ENCODE measurements around the genes ACSBG2 and ALKBH7.

DNA sequence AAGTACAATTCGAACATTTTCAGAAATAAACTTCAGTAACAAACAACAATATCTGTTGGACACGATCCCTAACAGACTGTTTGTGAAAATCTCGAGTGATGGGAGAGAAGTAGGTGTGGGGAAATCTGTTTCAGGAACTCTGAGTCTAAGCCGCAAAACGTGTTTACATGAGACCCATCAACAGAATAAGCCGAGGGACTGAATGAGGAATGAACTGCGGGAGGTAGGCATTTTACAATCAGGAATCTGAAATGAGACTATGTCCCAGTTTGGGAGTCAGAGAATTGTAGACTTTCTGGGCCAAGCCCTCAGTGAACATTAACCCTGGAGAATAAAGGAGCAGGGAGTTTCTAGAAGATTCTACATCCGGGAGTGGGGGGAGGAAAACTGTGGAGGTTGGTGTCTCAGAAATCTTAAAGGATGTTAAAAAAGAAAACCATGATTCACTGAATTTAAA is 18.6 kb downstream of the RFX2 start:
- PRO-cap, 4 experiments, result no peak in any of the 4 experiments
- RAMPAGE, long total RNA, 4 experiments, result no peak in any of the 4 experiments

DNA sequence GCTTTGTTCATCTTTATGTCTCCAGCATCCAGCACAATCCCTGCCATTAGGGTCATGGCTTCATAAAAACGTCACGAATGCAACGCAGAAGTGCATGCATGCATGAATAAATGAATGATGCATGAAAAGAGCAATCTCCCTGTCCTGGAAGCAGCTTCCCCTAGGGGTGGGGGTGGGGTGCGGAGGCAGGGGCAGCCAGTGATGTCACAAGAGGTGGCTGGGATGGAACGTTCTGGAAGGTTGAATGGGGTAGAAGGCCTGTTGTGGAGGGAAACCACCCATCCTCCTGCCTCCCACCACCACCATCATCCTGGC is at the start of gene ACSBG2:
Gene ACSBG2 (plus strand): TSS at position 243 of the 315 bp plus-strand sequence.
- PRO-cap, 4 experiments, result no peak in any of the 4 experiments
- RAMPAGE, long total RNA, 4 experiments, result no peak in any of the 4 experiments

- PRO-cap, 4 experiments, result no peak in any of the 4 experiments
- RAMPAGE, long total RNA, 4 experiments, result no peak in any of the 4 experiments
Observed at GRCh38 chr19:6261998-6262611, 17.7 kb downstream of the MLLT1 start.

DNA sequence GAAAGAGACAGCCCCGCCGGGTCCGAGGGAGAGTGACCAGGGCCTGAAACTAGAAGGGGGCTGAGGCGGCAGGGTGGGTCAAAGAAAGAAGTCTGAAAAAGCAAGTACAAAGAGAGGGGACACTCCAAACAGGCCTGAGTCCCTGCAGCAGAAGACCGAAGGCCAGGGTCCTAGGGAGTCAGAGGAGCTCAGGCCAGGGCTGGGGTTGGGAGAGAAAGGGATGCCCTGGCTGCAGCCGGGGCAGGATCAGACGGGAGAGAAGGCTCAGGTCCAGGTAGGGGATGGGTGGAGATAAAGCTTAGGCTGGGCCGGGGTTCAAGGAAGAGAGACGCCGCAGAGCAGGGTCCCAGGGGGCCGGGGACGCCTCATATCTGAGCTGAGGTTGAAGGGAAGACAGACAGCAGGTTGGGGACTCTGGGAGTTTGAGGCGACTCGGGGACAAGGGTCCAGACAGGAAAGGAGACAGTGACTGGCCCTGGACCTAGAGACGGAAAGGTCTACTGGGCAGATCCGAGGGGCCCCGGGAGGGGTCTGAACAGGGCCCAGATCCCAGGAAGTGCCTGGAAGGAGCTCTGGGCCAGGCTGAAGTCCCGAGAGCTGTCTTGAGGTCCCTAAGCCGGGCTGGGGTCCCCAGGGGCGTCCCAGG is 836 bp downstream of the MLLT1 start:
- PRO-cap, 4 experiments, result no peak in any of the 4 experiments
- RAMPAGE, long total RNA, 4 experiments, result no peak in any of the 4 experiments

DNA sequence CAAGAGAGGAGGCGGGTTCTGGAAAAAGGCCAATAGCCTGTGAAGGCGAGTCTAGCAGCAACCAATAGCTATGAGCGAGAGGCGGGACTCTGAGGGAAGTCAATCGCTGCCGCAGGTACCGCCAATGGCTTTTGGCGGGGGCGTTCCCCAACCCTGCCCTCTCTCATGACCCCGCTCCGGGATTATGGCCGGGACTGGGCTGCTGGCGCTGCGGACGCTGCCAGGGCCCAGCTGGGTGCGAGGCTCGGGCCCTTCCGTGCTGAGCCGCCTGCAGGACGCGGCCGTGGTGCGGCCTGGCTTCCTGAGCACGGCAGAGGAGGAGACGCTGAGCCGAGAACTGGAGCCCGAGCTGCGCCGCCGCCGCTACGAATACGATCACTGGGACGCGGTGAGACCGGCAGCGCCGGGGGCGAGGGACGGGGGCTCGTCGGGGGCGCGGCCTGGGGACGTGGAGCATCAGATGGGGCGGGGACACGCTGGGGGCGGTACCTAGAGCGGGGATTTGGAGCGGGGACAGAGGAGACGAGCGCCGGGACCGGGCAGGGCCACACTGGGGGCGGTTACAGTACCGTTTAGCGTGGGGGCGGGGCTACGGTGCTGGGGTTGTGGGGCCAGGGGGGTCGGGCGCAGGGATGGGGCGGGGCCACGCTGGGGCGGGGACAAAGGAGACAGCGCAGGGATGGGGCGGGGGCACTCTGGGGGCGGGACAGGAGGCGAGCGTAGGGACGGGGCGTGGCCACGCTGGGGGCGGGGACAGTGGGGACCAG is at the start of gene ALKBH7:
Gene ALKBH7 (plus strand): TSS at position 158 of the 767 bp plus-strand sequence.
- PRO-cap, 4 experiments, result peak in 4 of 4 experiments; most common plus-strand start position 185 of the sequence (in 4); most common minus-strand start position 537 of the sequence (in 2)
- RAMPAGE, long total RNA, 4 experiments, result start-site peak on the plus strand in 4 of 4 experiments, centred at positions 160 to 175 of the sequence, 38 to 399 reads per replicate

DNA sequence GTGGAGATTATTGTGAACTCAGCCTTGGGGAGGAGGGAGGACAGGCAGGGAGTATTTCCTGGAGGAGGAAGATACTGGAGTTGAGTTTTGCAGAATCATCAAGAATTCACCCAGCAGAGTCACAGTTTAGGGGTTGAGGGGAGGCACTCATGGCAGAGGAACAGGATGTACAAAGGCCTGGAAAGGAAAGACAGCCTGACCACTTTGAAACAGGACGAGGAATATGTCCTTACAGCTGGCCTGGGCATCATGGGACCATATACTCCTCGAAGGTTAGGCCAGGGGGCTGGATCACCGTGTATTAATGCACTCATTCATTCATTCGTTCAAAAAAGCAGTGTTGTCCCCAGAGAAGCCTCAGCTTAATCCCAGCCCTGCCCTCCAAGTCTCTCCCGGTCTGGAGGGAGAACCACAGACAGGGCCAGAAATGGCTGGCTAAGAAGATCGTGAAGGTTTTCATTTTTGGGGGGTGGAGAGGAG is 571 bp downstream of the GTF2F1 start:
- PRO-cap, 4 experiments, result no peak in any of the 4 experiments
- RAMPAGE, long total RNA, 4 experiments, result no peak in any of the 4 experiments

DNA sequence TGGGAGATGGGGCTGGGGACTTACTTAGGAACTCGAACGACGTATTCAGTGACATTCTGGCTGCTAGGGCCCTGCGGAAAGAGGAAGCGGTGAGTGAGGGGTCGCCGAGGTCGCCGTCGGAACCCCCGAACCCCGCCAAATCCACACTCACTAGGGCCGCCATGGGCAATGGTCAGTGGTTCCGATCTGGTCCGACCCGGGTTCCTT is 228 bp downstream of the GTF2F1 start:
- PRO-cap, 4 experiments, result no peak in any of the 4 experiments
- RAMPAGE, long total RNA, 4 experiments, result no peak in any of the 4 experiments

DNA sequence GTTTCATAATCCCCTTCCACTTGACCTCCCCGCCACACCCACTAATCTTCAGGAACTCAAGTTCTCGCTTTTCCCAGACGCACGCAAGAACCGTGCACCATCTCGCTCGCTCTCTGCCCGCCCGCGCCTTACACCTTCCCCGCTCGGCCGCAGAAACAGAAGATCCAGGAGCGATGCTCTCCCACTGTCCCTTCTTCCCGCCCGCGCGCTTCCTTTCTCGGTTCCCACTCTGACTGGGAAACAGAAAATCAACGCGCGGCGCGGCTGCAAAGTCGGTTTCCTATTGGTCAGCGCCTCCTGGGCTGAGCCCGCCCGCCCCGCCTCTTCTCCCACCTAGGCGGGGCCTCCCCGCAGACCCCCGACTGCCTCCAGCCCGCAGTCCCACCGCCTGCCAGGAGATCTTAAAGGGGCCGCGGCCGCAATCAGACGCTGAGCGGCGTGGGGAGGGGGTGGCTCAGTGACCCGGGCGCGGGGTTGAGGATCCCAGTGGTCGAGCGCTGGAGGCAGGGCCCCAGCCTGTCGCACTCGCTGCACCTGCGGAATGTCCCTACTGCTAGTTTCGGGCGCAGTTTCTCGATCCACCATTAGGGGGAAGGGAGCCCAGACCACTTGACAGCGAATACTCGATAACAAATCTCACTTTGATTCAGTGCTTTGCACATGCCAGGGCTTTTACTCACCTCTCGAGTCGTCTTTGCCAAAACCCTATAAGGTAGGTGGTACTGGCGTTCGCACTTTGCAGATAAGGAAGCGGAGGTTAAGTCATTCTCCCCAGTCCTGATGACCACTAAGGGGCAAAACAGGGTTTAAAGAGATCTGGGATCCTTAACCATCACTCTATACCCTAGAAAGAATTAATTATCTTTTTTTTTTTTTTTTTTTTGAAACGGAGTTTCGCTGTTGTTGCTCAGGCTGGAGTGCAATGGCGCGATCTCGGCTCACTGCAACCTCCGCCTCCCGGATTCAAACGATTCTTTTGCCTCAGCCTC is 767 bp upstream of the SLC25A23 start:
- PRO-cap, 4 experiments, result peak in 4 of 4 experiments; most common plus-strand start position 639 of the sequence (in 4); most common minus-strand start position 543 of the sequence (in 4)
- RAMPAGE, long total RNA, 4 experiments, result no peak in any of the 4 experiments

GRCh38 chr19:6516781-6517415 is 13.9 kb upstream of the TNFSF9 start:
- PRO-cap, 4 experiments, result peak in 2 of 4 experiments; most common minus-strand start chr19:6516999 (in 2)
- RAMPAGE, long total RNA, 4 experiments, result no peak in any of the 4 experiments

DNA sequence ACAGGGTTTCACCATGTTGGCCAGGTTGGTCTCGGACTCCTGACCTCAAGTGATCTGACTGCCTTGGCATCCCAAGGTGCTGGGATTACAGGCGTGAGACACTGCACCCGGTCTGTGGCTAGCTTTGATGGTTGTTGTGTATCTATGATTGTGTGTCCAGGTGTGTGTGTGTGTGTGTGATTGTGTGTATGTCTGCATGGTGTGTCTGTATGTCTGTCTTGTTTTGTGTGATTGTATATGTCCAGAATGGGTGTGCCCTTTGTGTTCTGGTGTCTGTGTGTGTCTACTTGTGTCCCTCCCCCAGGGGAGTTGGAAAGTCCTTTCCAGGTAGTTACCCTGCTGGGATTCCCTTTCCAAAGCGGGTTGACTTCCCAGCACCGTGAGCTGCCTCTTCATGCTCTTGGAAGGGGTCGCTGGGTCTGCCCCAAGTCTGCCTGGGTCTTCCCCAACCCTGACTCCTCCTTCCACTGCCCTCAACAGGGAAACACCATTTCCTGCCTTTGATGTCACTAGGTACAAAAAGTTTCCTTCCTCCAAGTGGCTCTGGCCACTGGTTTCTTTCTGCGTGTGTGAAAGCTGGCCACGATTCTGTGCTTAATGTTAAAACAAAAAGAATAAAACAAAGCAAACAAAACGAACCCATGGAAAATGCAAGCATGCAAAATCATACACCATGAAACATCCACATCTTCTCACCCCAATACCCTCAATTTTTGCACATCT is 12.9 kb upstream of the TNFSF9 start:
- PRO-cap, 4 experiments, result no peak in any of the 4 experiments
- RAMPAGE, long total RNA, 4 experiments, result no peak in any of the 4 experiments

DNA sequence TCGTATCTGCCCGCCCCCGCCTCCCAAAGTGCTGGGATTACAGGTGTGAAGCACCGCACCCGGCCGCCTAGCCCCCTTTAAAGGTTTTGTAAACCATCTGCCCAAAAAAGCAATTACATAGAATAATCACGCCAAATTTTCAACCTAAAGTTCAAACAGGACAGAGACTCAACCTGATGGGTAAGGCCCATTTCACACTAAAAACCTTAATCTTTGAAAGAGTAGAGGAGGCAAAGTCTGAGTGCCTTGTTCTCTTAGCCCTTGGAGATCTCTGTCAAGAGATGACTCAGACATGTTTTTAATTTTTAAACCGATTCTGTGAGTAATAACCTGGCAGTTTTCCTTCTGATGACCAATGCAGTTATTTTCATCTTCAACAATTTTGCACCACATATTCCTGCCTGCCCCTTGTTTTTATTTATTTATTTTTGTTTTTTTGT is 11.6 kb upstream of the TNFSF9 start:
- PRO-cap, 4 experiments, result no peak in any of the 4 experiments
- RAMPAGE, long total RNA, 4 experiments, result no peak in any of the 4 experiments

GRCh38 chr19:6654817-6655218 is 15.1 kb downstream of the TNFSF14 start:
- PRO-cap, 4 experiments, result no peak in any of the 4 experiments
- RAMPAGE, long total RNA, 4 experiments, result no peak in any of the 4 experiments

DNA sequence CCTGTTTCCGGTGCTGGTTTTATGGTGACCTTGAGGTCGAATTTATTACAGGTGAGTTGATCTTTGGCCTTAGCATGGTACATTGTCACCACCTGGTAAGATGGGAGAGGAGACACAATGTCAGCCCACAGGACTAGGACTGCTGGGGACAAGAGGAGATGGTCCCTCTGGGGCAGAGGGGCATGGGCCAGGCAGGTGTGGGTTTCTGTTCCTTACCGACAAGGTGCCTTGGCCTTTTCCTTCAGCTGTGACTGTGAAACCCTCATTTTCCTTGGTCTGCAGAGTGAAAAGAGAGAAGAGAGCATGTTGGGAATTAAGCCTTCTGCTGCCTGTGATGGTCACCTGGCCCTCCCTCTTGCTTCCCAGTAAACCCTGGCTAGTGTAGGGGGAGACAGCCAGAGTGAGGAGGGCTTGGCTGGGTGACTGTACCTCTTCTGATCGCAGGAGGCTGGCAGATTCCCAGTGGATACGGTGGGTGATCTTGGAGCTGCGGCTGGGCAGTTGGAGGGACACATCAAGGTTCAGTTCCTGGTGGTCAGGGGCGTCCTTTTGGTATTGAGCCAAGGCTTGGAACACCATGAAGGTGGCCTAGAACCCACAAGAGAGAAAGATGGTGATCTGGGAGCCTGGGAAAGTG is 14.7 kb upstream of the TNFSF14 start:
- PRO-cap, 4 experiments, result no peak in any of the 4 experiments
- RAMPAGE, long total RNA, 4 experiments, result no peak in any of the 4 experiments

- PRO-cap, 4 experiments, result no peak in any of the 4 experiments
- RAMPAGE, long total RNA, 4 experiments, result no peak in any of the 4 experiments
Observed at GRCh38 chr19:6722227-6722881, 1.9 kb upstream of the C3 start.

DNA sequence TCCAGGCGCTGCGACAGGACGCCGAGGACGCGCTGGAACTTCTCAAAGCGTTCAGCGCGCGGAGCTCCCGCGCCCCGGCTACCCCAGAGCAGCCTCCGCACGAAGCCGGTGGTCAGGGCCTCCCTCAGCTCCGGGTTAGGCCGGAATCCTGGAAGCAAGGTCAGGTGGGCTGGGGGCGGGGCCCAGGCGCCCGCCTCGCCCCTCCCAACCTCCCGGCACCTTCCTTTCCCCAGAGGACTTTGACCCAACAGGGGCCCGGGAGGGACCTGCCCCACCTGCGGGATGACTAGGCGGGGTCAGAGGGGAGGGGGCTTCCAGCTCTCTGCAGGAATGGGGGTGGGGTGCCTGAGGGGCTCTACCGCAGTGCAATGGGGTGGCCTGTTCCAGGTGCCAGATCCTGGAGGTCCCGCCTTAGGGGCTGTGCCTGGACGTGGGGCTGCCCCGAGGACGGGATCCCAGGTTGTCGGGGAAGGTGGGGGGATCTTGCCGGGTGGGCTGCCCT is 13.2 kb downstream of the TRIP10 start:
- PRO-cap, 4 experiments, result no peak in any of the 4 experiments
- RAMPAGE, long total RNA, 4 experiments, result no peak in any of the 4 experiments

DNA sequence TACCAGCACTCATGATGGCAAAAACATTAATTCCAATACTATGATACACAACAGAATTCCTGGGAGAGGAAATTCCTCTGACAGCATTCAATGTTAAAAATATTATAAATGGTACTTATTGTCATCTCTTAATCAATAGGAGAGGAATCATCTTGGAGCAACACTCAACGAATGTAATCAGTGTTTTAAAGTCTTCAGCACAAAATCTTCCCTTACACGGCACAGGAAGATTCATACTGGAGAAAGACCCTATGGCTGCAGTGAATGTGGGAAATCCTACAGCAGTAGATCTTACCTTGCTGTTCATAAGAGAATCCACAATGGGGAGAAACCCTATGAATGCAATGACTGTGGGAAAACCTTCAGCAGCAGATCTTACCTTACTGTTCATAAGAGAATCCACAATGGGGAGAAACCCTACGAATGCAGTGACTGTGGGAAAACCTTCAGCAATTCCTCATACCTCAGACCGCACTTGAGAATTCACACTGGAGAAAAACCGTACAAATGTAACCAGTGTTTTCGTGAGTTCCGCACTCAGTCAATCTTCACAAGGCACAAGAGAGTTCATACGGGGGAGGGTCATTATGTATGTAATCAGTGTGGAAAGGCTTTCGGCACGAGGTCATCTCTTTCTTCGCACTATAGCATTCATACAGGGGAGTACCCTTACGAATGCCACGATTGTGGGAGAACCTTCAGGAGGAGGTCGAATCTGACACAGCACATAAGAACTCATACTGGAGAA is 13.4 kb downstream of the ZNF557 start:
- PRO-cap, 4 experiments, result peak in 2 of 4 experiments; most common plus-strand start position 564 of the sequence (in 1)
- RAMPAGE, long total RNA, 4 experiments, result no peak in any of the 4 experiments

- PRO-cap, 4 experiments, result no peak in any of the 4 experiments
- RAMPAGE, long total RNA, 4 experiments, result start-site peak on the minus strand in 1 of 4 experiments, at chr19:7114627-7114633 at its widest, 88 reads per replicate
Observed at GRCh38 chr19:7114486-7114873, 45.0 kb downstream of the ZNF557 start.

DNA sequence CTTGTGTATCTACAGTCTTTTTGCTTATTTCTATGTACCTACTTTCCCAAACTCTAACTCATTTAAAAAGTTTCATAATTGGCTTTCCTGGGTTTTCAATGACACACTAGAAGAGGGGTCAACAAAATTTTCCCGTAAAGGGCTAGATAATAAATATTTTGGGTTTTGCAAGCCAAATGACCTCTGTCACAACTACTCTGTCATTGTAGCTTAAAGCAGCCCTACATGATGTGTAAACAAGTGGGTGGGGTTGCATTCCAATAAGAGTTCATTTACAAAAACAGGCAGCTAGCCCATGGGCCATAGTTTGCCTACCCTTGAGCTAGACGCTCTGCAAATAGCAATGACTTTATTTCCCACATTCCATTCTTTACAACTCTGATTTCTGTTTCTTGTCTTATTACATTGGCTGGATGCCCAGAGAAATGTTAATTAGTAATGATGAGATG is 75.9 kb downstream of the ZNF557 start:
- PRO-cap, 4 experiments, result no peak in any of the 4 experiments
- RAMPAGE, long total RNA, 4 experiments, result no peak in any of the 4 experiments

GRCh38 chr19:7267128-7267916 is 26.9 kb downstream of the INSR start:
- PRO-cap, 4 experiments, result no peak in any of the 4 experiments
- RAMPAGE, long total RNA, 4 experiments, result start-site peak on the minus strand in 2 of 4 experiments, at chr19:7267471-7267756 at its widest, 83 to 324 reads per replicate

DNA sequence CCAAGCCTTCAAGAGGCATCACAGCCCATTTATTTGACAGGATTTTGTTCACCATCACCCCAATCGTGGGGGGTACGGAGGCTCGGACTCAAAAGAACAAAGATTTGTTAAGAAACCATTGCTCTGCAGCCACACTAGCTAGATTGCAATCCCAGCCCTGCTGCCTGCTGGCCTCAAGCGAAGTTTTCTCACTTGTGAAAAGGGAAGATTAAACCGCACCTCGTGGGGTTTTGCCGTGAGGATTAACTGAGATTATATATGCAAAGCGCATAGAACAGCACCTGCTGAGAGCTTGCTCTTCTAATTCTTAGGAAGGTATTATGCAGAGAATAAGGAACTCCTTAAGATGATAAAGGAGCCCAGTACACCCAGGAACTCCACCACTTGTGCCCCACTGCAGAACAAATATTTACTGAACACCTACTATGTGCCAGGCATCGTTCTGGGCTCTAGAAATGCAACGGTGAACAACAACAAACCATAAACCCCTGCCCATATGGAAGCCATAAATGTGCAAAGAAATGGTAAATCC is 3.0 kb downstream of the INSR start:
- PRO-cap, 4 experiments, result peak in 4 of 4 experiments; most common plus-strand start position 57 of the sequence (in 3)
- RAMPAGE, long total RNA, 4 experiments, result no peak in any of the 4 experiments

Measured in spleen (tissue), 7 donors.